Hair follicle dermal papilla cell (primary cell): ENCODE measurements around a stretch of chr18.

- CAGE, long polyA plus RNA: no peak
Observed at GRCh38 chr18:3283885-3284339, 22.0 kb downstream of the MYL12B start.

- CAGE, long polyA plus RNA: no peak
Observed at GRCh38 chr18:3447019-3447322, 3.0 kb upstream of the TGIF1 start.

DNA sequence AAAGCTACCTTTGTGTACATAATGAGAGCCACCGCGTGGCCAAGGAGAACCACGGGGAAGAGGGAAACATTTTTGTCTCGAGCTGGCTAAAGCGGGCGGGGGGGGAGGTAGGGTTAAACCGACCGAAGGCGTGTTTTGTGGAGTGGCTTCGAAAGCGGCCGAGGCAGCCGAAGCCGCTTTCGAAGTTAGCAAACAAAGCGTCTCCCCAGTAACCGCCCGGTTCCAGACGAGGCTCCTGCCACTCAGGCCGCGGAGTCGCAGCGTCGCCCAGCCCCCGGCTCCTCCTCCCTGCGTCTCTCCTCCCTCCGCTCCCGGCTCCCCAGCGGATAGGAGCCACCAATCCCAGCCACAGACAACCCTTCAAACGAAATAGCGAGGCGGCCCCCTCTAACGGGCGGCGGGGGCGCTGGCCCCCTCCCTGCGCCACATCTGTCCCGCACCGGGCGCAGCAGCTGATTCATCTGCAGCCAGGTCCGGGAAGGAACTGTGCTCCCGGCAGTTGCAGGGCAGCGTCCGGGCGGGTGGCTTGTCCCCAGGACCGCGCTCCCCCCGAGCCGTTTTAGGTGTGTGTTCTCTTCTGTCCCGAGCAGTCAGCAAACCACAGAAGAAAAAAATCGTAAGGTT lies 1.9 kb upstream of the TGIF1 start:
- CAGE, long polyA plus RNA: no peak

DNA sequence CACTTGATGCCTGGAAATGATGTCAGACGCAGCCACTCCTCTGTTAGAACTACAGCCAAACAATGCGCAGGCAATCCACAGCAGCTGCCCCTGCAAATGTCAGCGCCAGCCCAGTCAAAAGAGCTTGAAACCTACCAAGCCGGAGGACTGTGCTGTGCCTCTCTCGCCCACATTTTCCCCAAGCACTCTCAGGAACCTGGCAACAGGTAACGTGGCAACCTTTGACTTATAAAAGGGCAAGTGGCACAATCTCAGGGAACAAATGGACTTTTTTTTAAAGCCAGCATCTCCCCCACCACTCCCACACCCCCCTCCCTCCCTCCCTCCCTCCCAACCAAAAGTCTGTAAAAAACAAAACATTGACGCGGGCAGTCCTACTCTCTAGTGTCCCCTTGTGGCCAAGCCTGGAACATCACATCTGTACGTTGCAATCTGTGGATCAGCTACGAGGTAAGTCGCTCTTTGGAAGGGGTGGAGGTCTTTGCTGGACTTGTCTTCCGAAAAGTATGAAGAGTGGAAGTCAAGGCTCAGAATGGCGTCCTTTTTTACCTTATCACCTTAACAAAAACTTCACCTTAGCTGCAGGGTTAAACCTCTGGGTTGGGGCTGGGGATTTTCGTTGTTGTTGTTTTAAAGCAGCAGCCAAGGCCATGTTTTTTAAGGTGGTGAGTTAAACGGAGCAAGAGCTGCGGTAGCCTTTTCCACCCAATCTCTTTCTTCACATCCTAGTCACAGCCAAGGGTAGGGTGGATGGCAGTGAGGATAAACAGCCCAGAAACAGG lies 144.3 kb downstream of the TGIF1 start:
- CAGE, long polyA plus RNA: no peak

DNA sequence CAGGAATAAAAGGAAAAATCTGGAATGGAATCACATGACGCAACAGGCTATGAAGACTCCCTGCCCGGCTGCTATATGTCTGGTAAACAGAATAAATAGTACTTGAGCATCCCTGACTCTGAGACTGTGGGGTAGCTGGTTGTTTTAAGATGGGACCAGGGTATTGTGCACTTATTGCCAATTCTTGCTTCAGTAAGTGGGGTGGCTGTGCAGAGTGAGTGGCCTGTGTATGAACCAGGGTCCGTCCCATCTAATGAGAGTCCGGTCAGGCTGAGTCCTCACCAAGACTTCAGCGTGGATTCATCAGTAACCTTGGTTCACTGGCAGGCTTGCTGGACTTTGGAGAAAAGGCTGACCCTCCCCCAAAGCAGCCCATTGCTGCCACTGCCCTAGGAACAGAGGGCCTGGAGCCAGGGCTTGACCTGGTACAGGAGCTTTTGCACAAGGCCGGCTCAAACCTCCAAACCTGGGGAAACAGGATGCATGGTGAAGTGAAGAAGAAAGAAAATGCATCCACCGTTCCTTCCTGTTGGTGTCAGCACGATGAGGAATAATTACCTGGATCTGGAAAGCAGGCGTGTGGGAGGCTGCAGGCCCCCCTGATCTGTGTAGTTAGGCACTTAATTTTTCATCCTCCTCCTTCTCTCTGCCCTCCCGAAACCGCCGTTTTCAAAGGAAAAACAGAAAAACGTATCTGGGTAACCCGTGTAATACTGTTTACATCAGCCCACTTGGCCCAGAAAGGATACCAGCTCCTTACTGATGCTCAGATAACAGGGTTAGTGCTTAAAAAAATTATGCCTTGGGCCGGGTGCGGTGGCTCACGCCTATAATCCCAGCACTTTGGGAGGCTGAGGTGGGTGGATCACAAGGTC lies 147.5 kb downstream of the TGIF1 start:
- CAGE, long polyA plus RNA: no peak

GRCh38 chr18:3652257-3653266 lies 202.6 kb downstream of the TGIF1 start:
- CAGE, long polyA plus RNA: no peak

DNA sequence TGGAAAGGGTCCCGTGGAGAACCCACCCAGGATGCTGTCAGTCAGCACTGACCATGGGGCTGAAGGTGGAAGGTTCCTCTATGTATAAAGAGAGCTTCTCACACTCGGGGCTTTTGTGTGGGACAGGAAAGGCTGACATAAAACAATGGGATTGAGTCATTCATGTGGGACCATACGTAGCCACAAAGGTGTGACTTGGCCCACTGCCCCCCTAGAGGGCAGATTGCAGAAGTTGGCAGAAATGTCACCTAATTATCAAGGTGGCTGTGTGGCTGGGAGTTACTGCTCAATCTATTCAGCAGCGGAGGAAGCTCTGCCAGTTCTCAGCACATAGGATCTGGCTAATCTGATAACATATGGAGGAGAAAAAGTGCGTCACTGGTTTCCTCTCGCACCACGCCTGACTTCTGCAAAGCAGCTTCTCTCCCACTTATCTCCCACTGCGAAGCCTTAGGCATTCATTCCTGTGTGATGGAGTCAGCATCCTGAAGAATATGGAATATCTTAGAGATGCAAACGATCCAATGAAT lies 344.6 kb downstream of the TGIF1 start:
- CAGE, long polyA plus RNA: no peak

DNA sequence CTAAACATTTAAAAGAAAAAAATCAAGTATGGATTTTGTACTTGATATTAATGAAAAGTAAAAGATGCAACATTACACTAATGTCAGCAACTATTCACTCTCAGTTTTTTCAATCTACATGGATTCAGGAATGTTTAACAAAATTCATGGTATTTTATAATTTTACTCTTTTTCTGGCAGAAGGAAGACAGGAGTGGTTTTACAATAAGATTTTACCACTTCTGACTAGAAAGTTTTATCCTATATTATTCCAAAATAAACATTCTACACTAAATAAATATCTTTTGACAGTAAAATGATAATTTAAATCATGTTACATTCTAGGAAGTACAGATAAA lies 252.5 kb downstream of the DLGAP1 start:
- CAGE, long polyA plus RNA: no peak

GRCh38 chr18:4600227-4600600 lies 145.1 kb upstream of the DLGAP1 start:
- CAGE, long polyA plus RNA: no peak

DNA sequence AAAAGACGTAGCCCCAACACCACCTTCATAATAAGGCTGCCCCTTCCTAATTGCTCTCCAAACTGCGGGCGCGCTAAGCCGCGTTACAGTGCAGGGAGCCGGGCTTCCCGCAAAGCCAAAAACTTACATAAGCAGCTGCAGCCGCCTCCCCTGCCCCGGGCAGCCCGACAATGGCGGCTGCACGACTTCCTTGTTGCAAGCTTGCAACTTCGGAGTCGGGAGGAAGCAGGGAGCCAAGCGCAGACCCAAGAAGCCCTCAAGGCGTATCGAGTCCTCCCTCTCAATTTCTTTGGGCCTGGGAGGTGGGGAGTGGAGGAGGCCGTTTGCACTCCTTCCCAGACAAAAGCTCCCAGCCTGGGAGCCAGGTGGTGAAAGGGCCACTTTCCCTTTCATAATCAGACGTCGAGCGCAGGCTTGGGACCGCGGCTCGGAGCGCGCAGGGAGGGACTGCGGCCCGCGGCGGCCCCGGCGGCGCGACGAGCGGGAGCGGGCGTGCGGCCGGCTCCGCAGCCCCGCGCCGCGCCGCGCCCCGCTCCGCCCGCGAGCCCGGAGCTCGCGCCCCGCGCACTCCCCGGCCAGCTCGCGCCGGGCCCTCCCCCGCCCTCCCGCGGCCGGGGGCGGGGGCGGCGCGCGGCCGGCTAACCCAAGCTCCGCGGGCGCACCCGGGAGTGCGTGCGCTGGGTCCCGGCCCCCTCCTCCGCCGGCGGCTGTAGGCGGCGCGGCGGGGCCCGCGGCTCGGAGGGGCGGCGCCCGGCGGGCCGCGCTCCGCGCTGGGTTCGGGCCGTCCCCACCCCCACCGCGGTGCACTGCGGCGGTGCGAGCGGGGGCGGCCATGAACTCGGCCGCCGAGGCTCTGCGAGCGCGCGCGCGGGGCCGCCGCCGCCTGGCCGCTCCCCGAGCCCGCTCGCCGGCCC lies 595 bp downstream of the ZBTB14 start:
- CAGE, long polyA plus RNA: no peak

- CAGE, long polyA plus RNA: no peak
Observed at GRCh38 chr18:5310050-5310571, 14.6 kb upstream of the ZBTB14 start.

GRCh38 chr18:5466230-5466803 lies 77.5 kb downstream of the EPB41L3 start:
- CAGE, long polyA plus RNA: no peak

DNA sequence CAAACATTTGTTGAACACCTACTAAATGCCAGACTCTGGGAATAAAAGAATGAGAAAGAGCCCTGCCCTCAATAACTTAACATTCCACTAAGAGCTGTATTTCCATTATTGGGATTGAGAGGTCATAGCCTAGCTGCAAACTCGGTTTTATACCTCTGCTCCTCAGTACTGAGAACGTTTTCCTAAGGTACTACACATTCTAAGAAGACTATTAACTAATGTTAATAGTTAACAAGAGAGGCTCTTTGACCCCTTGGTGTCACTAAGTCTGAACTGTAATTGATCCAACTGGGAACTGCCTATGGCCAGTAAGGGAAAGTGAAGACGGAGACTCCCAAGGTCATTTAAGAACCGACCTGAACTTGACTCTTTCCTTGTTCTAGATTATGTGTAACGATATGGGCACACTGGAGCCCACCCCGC lies 83.9 kb upstream of the EPB41L3 start:
- CAGE, long polyA plus RNA: no peak

- CAGE, long polyA plus RNA: no peak
Observed at GRCh38 chr18:6284523-6284860, 130.2 kb downstream of the L3MBTL4 start.

DNA sequence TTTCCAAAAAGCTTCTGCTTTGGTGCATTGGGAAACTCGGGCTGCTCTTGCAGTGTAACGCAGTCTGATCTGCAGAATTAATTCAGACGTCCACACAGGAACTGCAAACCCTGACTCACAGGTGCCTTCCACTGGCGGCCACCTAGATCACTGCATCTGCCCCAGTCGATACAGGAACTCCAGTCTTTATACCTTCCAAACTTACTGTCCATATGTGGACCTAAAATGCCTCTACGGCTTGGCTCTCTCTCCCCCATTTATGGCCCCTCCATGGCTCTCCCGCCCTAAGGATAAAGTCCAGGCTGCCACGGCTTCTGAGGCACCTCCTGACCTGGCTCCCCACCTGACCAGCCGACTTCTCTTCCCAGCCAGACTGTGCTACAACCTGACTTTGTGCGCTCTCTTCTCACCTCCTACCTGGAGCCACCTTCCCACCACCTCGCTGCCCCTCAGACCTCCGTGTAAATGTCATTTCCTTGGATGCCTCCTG lies 39.7 kb downstream of the L3MBTL4 start:
- CAGE, long polyA plus RNA: no peak

- CAGE, long polyA plus RNA: no peak
Observed at GRCh38 chr18:6728987-6729170, 637 bp upstream of the ARHGAP28 start.

GRCh38 chr18:7559652-7560292 lies 7.3 kb upstream of the PTPRM start:
- CAGE, long polyA plus RNA: no peak

DNA sequence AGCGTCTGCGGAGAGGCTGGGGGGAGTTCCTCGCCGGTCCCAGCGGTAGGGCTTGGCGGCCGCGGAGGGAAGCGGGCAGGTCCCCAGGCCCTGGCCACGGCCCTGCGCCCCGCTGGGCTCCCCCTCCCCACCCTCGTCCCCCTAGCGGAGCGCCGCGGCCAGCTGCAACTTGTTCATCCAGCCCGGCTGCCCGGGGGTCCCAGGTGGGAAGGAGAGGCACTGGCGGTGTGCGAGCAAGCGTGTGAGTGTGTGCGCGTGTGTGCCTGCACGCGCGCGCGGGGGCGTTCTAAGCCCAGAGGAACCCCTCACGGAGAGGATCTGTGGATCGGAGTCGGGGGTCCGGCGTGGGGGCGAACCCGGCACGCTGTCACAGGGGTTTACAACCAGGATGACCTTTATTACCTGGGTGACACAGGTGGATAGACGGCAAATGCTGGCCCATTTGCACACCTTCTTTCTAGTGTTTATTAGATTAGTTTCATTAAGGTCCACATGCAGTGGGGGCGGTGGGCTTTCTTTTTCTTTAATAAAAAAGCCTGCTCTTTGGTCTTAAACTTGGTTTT lies 1.4 kb downstream of the PTPRM start:
- CAGE, long polyA plus RNA: no peak

DNA sequence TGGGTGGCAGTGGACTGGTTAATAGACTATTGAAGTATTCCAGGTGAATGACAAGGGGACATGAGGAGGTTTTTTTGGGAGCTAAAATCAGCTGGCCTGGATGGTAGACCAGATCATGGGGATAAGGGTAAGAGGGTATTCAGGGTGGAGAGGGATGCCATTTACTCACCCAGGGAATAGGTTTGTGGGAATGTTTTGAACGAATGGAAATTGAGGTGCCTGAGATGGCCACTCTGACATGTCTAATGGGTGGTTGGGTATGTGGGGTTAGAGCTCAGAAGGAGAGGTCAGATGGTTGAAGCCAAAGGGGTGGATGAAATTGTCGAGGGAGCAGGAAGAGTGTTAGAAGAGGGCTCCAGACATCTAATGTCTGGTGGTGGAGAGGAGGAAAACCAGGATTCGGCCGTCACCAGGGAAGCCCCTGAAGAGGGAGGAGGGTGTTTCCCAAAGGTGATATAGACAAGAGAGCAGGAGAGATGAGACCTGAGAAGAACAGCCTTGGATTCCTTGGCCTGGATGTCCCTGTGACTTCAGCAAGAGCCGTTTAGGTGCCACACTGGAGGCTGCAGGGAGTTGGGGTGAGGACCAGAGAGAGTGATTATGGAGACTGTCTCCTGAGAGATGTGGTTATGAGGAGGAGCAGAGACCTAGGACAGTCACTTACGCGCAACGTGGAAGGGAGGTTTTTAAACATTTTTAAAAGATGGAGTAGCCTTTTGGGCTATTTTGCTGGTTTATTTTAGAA lies 62.9 kb downstream of the PTPRM start:
- CAGE, long polyA plus RNA: no peak

GRCh38 chr18:7656916-7657559 lies 89.9 kb downstream of the PTPRM start:
- CAGE, long polyA plus RNA: no peak